T47D (cell line): ENCODE data around the genes C6orf47 and VARS1.

- RRBS, result no CpG with 5 or more reads among the region's 3 CpGs
Measured at GRCh38 chr6:31203282-31203572, 32.7 kb upstream of the POU5F1 start.

- RRBS, result no CpG with 5 or more reads among the region's 3 CpGs
Measured at GRCh38 chr6:31264515-31265215, 7.2 kb downstream of the HLA-C start.

- RRBS, result no CpG with 5 or more reads among the region's 7 CpGs
Measured at GRCh38 chr6:31266932-31267565, 4.8 kb downstream of the HLA-C start.

- RRBS, result no CpG with 5 or more reads among the region's 3 CpGs
Measured at GRCh38 chr6:31353438-31353719, 3.6 kb downstream of the HLA-B start.

- RRBS, result no CpG with 5 or more reads among the region's 7 CpGs
Measured at GRCh38 chr6:31378301-31378796, 21.4 kb upstream of the HLA-B start.

- RRBS, result no CpG with 5 or more reads among the region's 13 CpGs
Measured at GRCh38 chr6:31532077-31533057, 3.6 kb downstream of the MCCD1 start.

GRCh38 chr6:31534648-31534924, 5.8 kb downstream of the MCCD1 start:
- RRBS, result no CpG with 5 or more reads among the region's 13 CpGs

DNA sequence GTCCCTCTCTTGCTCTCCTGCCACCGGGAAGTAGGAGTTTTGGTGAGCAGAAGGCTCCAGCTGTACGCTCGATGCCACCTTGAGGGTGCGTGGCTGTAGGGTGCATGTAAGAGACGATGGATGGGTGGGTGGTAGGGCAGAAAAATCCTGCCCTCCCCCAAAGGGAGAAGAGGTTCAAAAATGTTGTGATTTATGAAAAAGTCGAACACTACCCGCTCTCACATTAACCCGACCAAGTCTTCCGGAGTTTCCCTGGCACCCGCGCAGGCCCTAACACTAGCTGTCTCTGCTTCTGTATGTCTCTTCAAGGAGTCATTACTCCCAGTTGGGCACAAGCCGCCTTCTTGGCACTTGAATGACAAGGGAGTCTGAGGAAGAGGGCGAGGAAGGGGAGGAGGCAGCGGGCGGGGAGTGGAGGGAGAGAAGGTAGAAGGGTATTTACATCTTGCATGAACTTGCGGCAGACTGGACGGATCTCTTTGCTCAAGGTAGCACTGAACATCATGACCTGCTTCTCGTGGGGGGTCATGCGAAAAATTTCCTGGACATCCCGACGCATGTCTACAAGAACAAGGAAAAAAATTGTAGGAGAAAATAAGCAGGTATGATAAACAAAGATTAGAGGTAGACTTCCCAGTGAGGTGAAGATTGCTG, 6.3 kb downstream of the MCCD1 start:
- RRBS, result no CpG with 5 or more reads among the region's 21 CpGs

GRCh38 chr6:31542164-31542648, 403 bp upstream of the DDX39B start:
- RRBS, result no CpG with 5 or more reads among the region's 23 CpGs

DNA sequence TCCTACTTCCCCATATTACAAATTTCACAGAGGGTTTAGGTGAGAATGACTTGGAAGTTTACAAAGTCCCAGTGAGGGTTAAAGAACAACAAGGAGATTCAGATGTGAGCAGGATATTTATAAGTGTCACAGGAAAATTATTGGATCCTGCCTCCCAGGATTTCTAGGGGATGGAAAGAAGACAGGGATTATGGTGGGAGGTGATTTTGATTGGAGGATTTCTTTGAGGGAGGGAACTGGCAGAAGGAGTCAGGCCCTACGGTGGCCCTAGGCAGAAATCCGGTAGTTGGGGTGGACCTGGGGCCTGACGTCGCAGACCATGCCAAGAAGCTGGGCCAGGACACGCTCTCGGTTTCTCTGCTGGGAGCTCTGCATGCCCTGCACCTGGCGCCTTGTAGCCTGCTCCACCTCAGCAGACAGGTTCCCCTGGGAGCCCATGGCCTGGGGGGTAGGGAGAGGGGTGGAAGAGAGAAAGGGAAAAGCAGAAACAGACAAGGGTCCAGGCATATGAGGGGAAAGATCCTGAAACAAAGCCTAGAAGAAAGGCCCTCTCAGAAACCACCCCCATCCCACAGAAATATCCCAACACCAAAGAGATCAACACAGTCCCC, 1.2 kb downstream of the ATP6V1G2 start:
- RRBS, result no CpG with 5 or more reads among the region's 7 CpGs

DNA sequence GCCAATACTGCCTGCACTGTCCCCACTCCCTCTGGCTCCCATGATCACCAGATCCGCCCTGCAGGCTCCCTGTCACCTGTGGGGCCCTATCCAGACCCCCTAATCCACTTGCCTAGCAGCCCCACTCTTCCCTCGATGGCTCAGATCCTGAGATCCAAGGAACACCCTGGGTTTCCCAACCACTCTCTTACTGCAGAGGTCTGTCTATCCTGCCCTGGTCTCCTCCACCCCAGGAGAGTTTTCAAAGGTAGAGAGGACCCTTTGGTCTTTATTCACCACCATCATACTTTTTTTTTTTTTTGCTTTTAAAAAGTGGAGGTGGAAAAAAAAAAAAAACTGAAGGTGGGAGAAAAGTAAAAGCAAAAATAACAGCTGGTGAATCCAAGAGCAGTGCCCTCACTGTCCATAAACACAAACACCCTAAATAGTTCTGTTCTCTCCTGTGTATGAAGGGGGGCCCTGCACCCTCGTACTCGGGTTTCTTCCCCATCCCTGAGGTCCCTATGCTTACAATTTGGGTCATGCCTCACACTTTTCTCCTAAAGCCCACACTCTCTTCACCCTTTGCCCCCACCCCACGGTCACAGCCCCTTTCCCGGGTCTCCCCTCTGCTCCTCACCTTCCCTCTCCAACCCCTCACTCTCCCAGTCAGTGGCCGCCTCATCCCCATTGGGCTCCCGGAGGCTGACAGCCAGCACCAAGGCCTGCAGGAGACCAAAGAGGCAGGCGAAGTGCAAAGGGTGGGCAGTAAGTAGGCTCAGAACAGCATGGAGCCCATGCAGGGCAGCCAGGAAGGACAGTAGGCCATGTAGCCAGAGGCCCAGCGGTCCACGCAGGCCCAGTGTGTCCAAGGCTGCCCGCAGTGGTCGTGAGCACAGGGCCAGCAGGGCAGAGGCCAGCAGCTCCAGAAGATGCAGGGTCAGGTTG, 1.8 kb downstream of the C6orf47 start:
- RRBS, result 96% methylated on average over 2 of the region's 13 CpGs

GRCh38 chr6:31660660-31661319, at the start of gene C6orf47:
TSS of gene C6orf47 (minus strand) at chr6:31660778.
- RRBS, result 2% methylated on average over 20 of the region's 41 CpGs

DNA sequence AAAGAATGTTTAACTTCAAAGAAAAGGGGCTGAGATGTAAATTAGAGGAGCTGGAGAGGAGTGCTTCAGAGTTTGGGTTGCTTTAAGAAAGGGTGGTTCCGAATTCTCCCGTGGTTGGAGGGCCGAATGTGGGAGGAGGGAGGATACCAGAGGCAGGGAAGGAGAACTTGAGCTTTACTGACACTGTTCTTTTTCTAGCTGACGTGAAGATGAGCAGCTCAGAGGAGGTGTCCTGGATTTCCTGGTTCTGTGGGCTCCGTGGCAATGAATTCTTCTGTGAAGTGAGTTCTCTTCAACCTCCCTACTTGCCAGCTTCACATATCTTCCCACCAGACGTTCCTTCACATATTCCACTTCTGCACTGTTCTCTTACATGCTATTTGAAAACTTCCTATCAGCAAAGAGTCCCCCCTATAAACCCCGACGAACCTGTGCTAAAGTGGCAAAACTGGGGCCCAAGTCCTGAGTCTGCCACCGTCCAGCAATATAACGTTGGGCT, 792 bp downstream of the CSNK2B start:
- RRBS, result no CpG with 5 or more reads among the region's 10 CpGs

DNA sequence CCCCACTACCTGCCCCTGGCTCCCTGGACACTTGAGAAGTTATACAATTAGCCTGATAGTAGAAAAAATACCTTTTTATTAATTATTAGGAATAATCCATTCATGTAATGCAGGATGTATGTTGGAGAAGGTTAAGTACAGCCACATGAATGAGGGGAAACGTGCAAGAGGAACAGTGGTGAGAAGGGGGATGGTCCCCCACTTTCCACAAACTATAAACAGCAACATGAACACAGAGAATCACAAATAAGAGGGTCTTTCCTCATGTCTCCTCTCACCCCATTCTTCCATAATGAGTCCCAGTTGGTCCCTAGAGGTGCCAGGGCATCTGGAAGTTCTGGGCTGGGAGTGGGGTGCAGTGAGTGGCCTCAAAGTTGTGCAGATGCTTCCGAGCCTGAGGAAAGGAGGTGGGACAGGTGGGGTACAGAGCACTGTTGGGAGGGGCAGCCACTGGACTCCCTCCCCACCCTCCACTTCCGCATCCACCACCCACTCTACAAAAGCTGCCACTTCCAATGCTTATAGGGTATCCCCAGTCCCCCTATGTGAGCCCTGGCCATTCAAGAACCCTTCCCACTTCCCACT, 6.1 kb upstream of the LY6G5C start:
- RRBS, result no CpG with 5 or more reads among the region's 3 CpGs

DNA sequence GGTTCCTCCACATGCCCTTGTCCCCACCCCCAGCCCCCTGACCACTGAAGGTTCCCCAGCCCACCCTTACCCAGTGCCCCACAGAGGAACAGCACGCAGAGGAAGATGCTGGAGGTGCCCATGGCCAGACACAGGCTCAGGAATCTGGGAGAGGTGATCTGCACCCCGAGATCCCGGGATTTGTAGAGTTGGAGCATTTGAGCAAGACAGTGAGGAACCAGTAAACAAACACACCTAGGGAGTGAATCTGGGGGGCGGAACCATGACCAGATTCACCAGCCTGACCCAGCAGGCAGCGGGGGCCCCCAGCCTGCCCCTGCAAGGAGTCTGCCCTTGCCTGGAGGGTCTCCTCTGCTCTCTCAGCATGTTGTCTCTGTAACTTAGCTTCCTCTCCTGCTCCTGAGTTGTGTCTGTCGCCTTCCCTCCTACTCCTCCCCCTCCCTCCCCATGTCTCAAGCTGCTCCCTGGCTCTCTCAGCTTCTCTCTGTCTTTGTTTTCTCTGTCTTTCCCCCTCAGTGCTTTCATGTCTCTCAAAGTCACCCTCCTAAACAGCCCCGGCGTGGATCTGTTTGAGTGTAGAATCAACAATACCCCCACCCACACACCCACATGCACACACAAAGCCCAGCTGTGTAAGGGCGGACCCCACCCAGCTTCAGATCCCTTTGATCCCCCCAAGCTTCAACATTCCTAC, 1.3 kb upstream of the LY6G6D start:
- RRBS, result no CpG with 5 or more reads among the region's 9 CpGs

GRCh38 chr6:31727499-31728088, 1.5 kb downstream of the DDAH2 start:
- RRBS, result no CpG with 5 or more reads among the region's 7 CpGs

GRCh38 chr6:31765817-31766719, 3.6 kb downstream of the SAPCD1 start:
- RRBS, result 90% methylated on average over 7 of the region's 44 CpGs

- RRBS, result 2% methylated on average over 33 of the region's 94 CpGs
Measured at GRCh38 chr6:31795317-31796222, at the start of gene VARS1. TSS of gene VARS1 (minus strand) at chr6:31795752.

DNA sequence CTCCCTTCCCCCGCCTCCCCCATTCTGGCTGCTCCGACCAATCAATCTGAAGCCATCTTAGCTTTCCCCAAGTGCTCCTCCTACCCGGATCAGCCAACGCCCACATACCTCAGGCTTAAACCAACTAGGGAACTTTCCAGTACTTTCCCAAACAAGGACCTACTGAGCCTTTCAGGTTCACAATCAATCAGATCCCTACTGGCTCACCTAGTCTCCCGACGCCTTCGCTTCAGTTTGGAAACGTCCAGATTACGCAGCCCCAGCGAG, 468 bp downstream of the HSPA1L start:
- RRBS, result no CpG with 5 or more reads among the region's 10 CpGs